ENCODE results near the gene APPL1.

GRCh38 chr3:57227463-57228268 lies at the start of gene APPL1:
TSS of gene APPL1 (plus strand) at chr3:57227729.
- RRBS: under 1% methylated on average over 34 of the region's 105 CpGs

DNA sequence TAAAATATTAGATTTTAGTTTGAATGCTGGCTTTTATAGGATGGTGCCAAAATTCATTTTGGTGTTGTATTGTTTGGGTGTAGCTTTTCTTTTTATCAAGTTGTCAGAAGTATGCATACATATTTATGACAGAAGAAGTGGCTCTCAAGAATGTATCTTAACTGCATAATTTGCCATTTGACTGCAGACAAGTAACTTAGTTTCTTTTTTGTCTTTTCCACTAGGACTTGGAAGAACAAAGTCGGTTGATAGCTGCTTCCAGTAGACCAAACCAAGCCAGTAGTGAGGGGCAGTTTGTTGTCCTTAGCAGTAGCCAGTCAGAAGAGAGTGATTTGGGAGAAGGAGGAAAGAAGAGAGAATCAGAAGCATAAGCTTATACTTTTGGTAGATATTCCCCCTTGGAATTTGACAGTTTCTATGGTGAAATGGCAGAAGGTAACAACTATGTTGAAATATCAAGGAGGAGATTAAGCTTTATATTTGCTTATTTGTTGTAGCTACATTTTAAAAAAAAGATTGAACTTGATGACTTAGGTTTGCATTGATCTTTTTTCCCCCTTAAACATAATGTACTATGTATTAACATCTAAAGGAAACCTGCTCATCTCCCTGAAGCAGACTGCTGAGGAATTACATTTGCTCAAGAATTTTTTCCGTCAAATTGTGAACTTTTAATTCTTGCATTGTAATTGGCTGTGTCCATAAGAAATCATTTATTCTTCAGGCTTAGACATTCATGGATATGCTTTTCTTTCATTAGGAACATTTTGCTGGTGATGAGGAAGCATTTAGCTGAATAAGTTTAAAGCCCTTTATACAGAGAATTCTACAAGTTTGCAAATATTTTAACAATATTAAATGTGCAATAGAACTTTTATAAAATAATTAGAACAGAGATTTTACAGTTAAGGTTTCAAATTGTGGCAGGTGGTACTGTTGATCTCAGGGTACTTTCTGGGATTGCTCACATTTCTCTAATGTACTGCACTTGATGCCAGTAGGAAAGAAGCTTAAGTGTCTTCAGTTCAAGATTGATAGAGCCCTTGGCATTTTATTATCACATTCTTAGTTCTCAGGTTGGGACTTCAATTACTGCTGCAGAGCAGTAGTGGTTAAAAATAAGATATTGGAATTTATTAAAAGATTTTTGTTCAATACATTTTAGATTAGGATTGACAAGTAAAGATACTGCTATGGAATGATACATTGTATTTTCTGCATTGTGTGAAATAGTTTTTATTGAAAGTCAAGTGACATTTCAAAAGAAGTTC lies 22.7 kb downstream of the ASB14 start:
- RRBS: no CpG with 5 or more reads among the region's 2 CpGs

DNA sequence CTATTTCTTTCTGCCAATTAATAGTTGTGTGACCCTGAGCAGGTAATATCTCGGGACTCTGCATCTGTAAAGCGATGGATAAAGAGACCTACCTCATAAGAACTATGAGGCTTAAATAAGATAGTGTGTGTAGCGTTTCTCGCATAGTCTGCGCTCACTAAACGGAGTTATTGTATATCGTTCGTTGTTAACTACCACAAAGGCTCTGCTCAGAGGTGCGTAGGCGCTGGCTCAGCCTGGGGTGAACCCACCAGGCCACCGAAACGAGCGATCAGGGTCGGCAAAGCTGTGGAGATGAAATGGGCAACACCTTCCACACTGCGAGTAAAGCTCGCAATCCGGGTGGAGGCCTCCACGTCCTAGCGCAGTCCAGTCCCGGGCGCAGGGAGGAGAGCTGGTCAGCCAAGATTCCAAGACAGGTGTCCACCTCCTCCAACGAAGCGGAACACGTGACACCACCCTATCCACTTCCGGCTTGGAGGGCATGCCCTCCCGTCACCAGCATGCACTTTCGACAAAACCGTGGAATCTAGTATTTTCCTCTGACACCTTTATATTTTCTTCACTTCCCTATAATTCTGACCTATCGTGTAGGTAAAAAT lies 395 bp upstream of the PDE12 start:
- RRBS: 13% methylated on average over 7 of the region's 29 CpGs

GRCh38 chr3:57583416-57584146 lies 13.6 kb downstream of the ARF4 start:
- RRBS: no CpG with 5 or more reads among the region's 5 CpGs

GRCh38 chr3:57756515-57757546 lies 722 bp downstream of the SLMAP start:
- RRBS: 12% methylated on average over 42 of the region's 90 CpGs

DNA sequence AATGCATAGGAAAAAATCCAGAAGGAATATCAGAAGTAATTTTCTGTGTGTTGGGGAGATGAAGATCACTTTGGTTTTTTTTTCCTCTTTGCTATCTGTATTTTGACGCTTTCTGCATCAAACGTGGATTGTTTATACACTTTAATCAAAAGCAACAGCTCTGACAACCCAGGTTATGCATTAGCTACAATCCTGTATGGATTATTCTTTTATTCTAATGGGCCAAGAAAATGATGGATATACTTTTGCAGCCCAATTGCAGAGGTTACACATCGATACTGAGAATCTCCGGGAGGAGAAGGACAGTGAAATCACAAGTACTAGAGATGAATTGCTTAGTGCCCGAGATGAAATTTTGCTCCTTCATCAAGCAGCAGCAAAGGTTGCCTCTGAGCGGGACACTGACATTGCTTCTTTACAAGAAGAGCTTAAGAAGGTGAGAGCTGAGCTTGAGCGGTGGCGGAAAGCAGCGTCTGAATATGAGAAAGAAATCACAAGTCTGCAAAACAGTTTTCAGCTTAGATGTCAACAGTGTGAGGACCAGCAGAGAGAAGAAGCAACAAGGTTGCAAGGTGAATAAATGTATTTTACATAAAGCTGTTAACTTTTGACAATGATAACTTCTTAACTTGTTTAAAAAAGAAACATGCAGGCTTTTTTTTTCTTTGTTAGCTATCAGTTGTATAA lies 95.9 kb upstream of the FLNB start:
- RRBS: no CpG with 5 or more reads among the region's 9 CpGs

GRCh38 chr3:57972469-57973160 lies 35.6 kb upstream of the FLNB start:
- RRBS: no CpG with 5 or more reads among the region's 10 CpGs

DNA sequence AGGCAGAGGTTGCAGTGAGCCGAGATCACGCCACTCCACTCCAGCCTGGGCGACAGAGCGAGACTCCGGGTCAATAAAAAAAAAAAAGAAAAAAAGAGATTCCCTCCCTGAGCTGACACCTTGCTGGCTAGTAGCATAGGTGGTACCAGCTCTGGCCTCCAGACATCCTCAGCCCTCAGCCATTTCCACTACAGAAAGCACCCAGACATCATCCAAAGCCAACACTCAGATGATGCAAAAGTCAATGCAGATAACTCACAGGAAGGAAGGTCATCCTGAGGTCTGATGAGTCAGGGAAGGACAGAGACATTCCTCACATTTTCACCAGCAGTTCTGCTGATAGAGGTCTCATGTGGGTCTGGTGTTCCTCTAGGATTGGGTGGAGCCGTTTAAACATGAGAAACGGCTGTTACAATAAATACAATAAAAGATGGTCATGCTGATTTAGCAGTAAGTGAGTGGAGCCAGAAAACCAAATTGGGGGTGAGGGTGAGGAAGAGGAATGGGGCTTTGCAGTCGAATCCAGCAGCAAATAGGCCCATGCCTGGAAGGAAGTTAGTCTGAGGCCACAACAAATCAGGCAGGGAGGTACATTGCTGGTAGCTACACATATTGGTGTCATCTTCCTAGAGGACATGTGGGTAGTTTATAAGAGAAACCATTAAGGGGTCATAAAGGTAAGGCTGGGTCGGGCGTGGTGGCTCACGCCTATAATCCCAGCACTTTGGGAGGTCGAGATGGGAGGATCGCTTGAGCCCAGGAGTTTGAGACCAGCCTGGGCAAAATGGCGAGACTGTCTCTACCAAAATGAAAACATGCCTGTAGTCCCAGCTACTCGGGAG lies 33.3 kb upstream of the FLNB start:
- RRBS: no CpG with 5 or more reads among the region's 15 CpGs

GRCh38 chr3:58176680-58177158 lies 34.1 kb downstream of the DNASE1L3 start:
- RRBS: no CpG with 5 or more reads among the region's 4 CpGs

DNA sequence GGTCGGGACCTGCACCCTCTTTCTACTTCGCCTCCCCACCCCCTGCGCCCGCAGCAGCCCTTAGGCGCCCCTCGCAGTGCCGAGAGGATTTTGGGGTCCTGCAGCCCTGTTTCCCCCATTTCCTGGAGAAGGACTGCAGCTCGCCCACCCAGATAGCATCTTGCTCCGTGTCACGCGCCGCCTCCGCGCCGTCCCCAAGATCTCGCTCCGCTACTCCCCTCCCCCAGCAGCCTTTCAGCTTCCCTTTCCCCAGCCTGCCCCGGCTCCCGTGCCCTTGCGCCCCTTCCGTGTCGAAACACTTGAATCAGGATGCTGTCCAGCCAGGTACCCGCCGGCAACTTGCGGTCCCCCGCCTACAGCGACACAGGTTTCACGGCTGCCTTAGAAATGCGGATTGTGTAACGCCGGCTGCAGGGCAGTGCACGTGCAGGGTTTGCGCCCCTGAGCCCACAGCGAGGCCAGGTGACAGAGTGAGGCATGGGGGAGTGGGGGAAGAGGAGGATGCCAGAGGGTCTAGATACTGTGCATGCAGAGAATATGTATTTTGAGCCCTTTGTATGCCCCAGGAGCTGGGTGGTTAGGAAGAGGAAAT lies 687 bp downstream of the ABHD6 start:
- RRBS: 3% methylated on average over 14 of the region's 34 CpGs

- RRBS: no CpG with 5 or more reads among the region's 13 CpGs
Observed at GRCh38 chr3:58249509-58250731, 12.3 kb downstream of the ABHD6 start.

- RRBS: no CpG with 5 or more reads among the region's 9 CpGs
Observed at GRCh38 chr3:58422543-58423110, 11.0 kb downstream of the PDHB start.

GRCh38 chr3:58528683-58529085 lies 8.3 kb downstream of the ACOX2 start:
- RRBS: no CpG with 5 or more reads among the region's 4 CpGs

DNA sequence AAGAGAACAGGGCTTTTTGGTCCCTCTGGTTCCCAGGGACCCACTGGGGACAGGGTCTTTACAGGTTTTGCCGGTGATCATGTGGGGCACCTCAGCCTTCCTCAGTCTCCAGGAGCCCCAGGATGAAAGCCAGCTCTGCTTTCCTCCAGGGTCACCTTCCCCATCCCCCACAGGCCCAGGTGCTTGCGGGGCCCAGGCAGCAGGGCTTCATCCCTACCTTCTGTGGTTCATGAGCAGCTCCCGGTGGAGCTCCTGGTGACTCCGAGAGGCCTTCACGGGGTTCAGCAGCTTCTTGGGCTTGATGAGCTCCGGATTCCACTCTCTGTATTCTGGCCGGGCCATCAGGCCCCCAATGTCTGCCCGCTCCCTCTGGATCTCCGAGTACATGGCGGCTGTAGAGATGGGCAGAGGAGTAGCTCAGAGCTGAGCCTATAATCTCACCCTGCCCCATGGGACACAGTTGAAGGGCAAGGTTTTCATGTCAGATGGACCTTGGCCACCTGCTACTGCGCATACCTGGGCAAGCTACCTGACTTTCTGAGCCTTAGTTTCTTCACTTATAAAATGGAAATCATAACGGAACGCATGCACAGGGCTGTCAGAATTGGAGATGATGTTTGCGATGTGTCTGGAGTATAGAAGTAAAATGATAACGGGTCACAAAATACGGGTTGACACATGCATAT lies 7.6 kb downstream of the FAM107A start:
- RRBS: 74% methylated on average over 4 of the region's 16 CpGs

DNA sequence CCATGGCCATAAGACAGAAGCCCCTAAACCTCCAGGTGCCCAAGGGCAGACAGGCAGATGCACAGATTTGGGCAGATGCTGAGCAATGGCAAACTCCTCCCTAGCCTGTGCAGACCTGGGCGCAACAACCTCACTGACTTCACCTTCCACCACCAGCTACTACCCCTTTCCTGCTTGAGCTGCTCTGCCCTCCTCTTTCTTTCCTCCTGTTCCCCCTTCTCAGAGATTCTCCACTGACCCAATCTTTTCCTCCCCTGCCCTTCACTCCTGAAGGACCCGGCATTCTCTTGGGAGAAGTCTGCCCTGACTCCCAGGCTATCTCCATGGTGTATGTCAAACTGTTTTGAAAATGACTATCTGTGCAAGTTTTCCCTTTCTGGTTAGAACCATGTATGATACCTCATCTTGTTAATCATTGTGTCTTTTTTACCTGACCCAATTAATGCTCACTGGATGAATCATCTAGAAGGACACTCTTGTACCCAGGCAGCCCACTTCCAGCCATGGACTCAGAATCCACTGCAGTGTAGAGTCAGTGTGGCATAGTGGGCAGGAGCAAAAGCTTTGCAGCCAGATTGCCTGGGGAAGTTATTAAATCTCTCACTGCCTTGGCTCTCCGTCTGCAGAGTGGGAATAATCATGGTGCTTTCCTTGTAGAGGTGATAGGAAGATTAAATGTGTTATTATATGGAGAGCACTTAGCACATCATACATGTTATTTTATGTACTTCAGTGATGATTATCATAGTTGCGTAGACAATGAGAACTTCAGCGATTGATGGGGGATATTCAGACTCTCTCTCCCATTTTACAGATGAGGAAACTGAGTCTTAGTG lies 1.2 kb downstream of the FAM3D start:
- RRBS: no CpG with 5 or more reads among the region's 5 CpGs

- RRBS: no CpG with 5 or more reads among the region's 1 CpG
Observed at GRCh38 chr3:59452422-59452811, 402.6 kb upstream of the CFAP20DC start.

DNA sequence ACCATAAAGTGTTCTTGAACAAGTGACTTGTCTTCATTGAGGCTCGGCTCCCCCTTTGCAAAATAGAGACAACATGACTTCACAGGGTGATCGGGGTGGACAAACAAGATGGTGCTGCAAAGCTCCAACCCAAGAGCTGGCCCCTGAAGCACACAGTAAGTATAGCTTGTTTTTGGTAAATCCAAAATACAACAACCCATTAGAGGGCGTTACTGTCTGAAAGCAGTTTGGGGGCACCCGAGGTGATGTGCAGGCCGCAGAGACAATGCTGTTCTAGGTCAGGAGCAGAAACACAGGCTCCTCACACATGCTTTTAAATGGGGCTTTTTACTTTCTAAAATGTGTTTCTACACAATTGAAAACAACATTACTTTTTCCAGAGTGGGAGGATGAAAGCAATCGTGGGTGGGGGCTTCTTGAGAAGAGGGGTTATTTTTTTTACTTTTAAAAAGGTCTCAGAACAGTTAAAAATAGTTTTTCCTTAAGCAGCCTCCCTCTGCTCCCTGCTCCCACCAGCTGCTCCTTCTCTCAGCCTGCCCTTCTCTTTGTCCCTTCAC lies 1029.2 kb upstream of the CFAP20DC start:
- RRBS: no CpG with 5 or more reads among the region's 6 CpGs

DNA sequence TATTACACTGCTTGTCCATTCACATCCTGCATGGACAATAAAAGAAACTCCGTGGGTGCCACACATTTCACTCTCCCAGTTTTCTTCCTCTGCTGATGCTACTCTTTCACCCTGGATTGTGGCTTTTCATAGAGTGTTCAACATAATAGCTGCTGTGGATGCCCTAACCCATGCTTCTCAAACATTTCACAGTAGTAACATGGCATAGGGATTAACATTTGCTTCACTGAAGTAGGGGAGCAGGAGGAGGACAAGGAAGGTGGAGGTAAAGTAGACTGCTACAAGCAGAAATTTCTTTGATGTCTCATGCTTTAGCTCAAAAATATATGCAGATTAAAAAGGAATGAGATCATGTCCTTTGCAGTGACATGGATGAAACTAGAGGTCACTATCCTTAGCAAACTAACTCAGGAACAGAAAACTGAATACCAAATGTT lies 993.9 kb downstream of the FHIT start:
- RRBS: no CpG with 5 or more reads among the region's 1 CpG

GRCh38 chr3:60467165-60467919 lies 783.9 kb downstream of the FHIT start:
- RRBS: no CpG with 5 or more reads among the region's 2 CpGs